ENCODE results near the gene TNFSF13.

- RRBS, result 88% methylated on average over 4 of the region's 24 CpGs
Observed at GRCh38 chr17:7558592-7559756, at the start of gene TNFSF13. TNFSF13 (plus strand) TSS chr17:7558750.

- RRBS, result 65% methylated on average over 9 of the region's 17 CpGs
Observed at GRCh38 chr17:7560196-7560765, 1.4 kb upstream of the SENP3 start.

DNA sequence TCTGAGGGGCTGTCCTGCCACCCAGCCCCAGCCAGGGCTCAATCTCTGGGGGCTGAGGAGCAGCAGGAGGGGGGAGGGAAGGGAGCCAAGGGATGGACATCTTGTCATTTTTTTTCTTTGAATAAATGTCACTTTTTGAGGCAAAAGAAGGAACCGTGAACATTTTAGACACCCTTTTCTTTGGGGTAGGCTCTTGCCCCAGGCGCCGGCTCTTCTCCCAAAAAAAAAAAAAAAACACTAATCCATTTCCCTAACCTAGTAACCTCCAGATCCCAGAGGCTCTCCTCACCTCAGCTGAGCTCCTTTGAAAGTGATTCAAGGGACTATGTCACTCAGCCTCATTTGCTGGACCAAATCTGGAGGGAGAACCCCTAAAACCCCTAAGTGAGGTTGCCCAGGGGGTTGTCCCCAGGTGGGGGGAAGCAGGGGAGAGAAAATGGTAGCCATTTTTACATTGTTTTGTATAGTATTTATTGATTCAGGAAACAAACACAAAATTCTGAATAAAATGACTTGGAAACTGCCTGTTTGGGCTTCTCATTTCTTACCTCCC, 880 bp upstream of the CD68 start:
- RRBS, result no CpG with 5 or more reads among the region's 3 CpGs

DNA sequence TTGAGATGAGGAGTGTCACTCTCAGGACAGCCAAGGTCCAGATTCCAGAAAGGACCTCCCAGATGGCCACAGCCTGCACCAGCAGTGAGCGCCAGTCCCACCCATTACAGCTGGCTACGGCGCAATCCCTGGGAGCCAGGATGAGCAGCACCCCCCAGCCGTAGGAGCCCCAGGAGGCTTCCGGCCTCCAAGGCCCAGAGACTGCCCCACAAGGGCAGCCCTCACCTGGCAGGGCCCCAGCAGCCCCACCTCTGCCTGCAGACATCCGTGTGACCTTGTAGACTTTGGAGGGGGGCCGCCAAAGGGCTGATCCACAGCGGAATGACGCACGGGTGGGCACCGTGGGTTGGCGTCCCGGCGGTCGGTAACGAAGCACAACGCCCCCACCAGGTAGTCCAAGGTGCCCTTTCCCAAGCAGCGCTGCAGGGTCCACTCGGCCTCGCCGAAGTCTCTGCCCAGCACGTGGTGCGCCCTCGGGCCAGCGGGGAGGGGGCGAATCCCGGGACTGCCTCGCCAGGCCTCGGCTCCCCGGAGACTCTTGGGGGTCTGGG, 926 bp upstream of the MPDU1 start:
- RRBS, result 100% methylated on average over 1 of the region's 30 CpGs

DNA sequence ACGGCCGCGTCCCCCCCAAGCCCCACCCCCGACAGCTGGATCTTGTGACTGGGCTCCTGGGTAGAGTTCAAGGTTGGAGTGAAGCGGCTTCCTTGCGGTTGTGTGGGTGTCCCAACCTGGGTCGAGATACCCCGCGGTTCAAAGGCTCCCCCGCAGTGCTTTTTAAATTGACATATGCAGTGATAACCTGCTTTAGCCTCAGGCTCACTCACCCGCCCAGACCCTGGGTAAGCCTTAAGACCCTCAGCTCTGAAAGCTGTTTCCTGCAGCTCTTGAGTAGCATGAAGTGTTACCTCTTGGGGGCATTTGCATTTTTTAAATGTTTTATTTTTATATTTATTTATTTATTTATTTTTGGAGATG, 285 bp upstream of the SAT2 start:
- RRBS, result no CpG with 5 or more reads among the region's 11 CpGs

DNA sequence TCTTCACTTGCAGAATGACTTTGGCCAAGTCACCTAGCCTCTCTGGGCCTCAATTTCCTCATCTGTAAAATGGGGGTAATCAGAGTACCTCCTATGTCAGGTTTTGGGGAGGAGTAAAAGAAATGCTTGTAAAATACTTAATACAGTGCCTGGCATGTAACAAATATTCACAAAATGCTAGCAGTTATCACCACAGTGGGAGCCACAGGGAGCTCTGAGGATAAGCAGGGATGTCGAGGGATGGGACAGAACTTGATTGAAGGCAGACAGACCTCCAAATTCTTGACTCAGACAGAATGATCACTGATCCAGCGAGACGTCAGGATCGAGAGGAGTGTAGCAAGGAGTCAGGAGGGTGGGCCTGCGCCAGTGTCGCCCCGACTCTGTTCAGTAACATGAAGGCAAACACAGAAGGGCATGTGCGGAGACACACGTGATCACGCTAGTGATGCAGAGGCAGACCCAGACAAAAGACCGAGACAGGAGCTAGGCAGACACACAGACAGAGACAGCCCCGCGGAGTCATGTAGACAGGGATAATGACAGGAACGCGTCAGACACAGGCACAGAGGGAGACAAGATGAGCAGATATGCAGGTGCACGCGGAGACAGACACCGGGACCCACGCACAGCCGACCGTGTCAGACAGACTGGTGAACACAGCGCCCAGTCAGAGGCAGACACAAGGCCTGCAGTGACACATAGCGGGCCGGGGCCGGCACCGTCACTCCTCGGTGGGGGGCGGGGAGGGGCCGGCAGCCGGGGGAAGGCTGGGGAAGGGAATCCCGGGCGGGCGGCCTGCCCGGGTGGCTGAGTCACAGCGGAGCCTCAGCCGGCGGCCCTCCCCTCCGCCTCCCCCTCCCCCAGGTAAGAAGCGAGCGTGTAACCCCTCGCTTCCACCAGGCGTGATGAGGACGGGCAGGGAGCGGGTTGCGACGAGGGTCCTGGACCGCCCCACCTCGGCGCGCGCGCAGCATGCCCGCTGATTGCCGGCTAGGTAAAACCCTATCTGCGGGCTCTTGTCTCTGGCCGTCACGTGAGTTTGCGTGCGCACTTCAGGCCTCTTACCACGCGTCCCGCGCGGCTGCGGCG, 7.4 kb downstream of the KDM6B start:
- RRBS, result 1% methylated on average over 6 of the region's 66 CpGs

DNA sequence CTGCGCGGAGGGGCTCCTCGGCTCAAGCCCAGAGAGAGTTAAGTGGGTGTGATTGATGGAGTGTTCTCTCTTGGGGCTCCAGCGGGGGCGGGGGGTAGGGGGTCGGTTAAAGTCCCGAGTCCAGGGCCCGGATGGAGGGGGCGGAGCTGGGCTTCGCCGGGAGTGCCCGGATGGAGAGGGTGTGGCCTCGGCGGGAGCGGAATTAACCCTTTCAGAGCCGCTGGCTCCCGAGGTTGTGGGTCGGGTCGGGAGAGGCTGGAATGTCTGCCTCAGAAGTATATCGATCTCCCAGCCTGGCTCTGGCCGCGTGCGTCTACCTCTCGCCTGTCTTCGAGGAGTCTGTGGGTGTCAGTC, 8.1 kb downstream of the KDM6B start:
- RRBS, result no CpG with 5 or more reads among the region's 25 CpGs

DNA sequence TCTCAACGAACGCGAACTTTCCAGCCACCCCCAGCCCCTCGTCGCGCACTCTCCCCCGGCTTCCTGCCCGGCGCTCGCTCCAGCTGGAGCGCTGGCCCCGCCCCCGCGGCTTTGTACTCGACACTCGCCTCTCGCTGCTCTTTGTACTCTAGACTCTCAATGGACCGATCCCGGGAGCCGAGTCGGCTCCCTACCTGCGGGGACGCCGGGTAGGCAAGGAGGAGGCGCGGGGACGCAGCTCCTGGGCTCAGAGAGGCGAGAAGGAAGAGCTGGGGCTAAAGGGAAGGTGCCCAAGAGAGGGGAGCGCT, 9.5 kb downstream of the KDM6B start:
- RRBS, result under 1% methylated on average over 12 of the region's 29 CpGs

DNA sequence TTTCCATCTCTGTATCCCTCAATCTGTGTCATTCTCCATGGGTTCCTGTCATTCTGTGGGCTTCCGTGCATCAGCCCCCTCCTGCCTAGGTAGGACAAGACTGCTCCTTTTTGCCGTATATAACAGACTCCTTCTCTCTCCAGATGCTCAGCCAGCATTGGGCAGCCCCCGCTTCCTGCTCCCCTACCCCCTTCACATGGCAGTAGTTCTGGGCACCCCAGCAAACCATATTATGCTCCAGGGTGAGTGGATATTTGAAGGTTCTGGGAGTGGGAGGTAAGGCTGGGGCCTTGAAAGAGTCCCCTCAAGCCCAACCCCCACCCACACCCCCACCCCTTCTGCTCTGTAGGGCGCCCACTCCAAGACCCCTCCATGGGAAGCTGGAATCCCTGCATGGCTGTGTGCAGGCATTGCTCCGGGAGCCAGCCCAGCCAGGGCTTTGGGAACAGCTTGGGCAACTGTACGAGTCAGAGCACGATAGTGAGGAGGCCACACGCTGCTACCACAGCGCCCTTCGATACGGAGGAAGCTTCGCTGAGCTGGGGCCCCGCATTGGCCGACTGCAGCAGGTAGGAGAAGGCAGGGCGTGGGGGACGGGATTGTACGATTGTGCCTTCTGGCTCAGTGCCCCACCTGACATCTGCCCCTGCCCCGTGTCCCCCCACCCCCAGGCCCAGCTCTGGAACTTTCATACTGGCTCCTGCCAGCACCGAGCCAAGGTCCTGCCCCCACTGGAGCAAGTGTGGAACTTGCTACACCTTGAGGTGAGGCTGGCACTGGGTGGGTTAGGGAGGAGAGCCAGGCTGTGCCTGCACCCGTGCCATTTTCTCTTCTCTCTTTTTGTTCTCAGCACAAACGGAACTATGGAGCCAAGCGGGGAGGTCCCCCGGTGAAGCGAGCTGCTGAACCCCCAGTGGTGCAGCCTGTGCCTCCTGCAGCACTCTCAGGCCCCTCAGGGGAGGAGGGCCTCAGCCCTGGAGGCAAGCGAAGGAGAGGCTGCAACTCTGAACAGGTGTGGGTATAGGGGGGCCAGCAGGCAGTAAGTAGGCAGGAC, 8.8 kb upstream of the TMEM88 start:
- RRBS, result no CpG with 5 or more reads among the region's 25 CpGs

DNA sequence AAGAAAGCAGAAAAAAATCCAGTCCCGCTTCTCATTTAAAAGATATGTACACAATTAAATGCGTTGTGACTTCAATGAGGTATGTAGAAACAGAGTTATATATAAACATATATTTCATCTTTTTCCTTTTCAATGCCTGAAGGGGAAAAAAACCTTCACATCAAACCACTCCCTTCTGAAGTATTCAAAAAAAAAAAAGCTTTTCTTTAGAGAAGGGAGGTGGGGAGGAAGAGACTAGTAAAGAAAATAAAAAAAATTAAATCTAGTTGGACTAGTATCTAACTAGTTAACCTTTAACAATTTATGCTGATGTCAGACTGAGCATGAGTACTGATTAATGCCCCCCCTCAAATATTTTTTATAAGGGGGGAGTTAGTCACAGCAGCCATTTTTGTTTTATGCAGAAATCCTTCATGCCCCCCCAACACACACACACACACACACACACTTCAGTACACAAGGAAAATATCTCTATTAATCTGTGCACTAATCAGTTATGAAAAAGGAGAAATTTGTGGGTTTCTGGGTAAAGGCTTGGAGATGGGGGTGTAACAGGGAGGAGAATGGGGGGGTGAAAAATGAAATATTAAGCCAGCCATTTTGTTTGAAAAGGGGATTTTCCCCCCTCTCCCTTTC, 4.8 kb upstream of the CHD3 start:
- RRBS, result no CpG with 5 or more reads among the region's 2 CpGs

- RRBS, result 91% methylated on average over 4 of the region's 18 CpGs
Observed at GRCh38 chr17:7902699-7903694, 13.1 kb downstream of the RNF227 start.

GRCh38 chr17:7911668-7912297, 4.3 kb downstream of the RNF227 start:
- RRBS, result no CpG with 5 or more reads among the region's 6 CpGs

DNA sequence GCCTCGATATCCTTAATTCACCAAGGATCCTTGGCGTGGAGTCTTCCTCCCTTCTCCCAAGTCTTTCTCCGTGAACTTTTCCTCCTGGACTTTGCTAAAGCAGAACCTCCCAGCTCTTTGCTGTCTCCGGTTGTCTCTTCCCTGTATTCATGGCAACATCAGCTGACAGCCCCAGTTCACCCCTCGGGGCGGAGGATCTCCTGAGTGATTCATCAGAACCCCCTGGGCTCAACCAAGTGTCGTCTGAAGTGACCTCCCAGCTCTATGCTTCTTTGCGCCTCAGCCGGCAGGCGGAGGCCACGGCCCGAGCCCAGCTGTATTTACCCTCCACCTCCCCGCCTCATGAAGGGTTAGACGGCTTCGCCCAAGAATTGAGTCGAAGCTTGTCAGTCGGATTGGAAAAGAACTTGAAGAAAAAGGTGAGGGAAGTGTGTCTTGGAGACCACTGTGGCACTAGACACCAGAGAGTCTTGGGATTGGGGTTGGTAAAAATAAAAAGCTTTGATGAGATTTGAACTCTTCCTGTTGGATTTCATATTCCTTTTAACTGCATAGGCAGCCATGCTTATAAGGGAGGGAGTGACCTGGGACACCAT, 1.0 kb downstream of the CNTROB start:
- RRBS, result no CpG with 5 or more reads among the region's 17 CpGs

DNA sequence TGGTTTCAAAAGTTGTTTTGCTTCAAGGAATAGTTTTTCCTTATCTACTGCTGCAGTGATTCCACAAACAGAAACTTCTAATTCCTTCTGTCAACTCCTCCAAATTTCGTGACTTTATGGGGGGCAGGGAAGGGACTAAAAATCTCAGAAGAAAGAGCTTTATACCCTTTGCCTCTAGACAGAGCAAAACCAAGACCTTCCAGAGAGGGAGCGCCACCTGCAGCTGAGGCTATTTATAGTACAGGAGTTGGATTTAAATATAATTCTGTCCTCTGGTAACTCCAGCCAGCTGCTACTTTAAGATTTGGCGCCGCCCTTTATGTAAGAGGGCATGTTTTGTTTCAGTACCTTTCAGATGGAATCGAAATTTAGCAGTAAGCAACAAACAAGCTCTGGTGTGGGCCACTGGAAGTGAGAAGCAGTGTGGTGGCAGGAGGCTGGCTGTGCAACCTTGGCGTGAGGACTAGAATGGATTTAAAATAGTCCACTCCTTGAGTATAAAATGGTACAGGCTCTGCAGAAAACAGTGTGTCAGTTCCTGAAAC, 5.3 kb upstream of the GUCY2D start:
- RRBS, result no CpG with 5 or more reads among the region's 6 CpGs

DNA sequence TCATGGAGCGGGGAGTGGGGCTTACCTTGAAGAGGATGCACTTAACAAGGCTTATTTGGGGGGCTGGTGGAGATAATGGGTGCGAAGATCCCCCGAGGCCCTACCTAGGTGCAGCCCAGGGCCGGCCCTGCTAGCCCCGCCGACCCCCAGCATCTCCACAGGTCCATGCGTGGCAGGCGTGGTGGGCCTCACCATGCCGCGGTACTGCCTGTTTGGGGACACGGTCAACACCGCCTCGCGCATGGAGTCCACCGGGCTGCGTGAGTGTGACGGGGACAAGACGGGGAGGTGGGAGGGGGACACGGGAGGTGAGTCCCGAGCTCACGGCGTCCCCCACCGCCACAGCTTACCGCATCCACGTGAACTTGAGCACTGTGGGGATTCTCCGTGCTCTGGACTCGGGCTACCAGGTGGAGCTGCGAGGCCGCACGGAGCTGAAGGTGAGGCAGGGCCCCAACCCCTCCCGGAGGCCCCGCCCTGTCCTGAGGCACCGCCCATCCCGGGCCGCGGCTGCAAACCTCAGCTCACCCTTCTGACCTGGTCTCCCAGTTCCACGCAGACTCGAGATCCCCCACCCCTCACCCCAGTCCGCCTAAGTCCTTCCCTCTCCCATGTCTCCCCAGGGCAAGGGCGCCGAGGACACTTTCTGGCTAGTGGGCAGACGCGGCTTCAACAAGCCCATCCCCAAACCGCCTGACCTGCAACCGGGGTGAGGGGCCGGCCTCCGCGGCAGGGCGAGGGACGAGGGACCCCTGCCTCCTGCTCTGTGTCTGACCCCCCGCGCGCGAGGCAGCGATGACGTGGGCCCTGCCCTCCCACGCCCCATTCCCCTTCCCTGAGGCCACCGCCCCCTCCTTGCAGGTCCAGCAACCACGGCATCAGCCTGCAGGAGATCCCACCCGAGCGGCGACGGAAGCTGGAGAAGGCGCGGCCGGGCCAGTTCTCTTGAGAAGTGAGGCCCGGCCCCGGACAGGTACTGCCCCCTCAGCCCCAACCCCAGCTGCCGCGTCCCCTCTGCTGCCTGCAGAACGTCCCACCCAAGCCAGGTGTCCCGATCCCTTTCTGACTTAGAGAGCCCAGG, 13.5 kb downstream of the GUCY2D start:
- RRBS, result 97% methylated on average over 5 of the region's 72 CpGs

DNA sequence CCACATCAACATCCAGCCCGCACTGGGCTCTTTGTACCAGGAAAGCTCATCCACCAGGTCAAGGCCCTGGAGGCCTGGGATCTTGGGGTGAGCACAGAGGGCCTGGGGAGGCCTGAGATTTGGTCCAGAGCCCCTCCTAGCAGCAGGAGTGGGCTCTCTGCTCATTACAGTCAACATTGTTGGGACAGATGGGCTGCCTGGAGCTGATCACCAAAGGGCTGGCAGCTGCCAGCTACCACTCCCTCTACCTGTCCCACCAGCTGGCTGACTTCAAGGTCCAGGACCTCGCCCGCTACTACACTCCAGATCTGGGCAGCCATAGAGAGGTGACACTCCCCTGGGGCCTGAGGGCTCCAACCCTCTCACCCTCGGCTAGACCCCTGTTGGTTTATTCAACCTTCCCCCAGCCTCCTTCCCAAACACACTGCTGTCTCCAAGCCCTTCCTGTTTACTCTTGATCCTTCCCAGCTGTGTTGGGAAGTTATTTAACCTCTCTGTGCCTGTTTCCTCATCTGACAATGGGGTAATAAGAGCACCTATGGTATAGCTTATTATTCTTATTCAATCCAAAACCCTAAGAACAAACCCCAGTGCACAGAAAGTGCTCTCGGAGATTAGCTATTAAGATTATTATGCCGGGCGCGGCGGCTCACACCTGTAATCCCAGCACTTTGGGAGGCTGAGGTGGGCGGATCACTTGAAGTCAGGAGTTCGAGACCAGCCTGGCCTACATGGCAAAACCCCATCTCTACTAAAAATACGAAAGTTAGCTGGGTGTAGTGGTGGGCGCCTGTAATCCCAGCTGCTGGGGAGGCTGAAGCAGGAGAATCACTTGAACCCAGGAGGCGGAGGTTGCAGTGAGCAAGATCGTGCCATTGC, 17.9 kb downstream of the ALOX12B start:
- RRBS, result no CpG with 5 or more reads among the region's 15 CpGs

GRCh38 chr17:8121443-8122343, 2.2 kb downstream of the HES7 start:
- RRBS, result 2% methylated on average over 63 of the region's 93 CpGs

DNA sequence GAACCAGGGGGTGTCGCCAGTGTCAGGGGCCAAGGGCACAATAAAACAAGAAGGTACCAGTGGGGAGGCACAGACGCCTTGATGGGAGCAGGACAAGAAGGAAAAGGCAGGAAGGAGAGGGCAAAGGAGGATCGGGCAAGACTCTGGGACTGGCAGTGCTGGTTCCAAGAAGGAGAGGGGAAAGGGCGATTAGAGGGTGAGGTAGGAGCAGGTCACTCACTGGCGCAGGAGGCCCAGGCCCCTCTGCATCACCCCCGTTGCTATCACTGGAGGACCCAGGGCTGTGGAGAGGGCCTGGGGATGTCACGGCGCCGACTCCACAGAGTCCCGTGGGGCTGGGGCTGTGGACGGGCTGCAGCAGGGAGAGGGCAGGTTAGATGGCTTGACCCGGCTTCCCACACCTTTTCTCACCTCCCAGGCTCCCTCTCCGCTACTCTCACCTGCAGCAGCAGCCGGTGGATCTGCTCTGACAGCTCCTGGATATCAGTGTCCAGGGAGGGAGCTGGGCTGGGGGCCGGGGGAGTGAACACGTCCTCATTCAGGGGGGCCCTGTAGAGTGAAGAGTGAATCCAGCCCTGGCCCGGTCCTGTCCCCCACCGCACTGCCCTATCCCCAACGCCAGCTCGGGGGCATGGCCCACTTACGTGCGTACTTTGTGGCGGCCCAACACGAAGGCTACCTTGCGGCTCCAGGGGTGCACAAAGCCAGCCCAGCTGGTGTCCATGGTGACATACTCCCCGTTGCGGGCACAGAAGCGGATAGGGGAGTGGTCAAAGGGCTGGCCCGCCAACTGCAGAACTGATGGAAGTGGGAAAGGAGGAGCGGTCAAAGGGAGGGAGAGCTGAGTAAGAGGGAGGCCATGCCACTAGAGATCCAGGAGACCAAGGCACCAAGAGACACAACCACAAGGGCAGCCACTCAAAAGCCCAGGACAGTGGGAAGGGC, 4.9 kb downstream of the PER1 start:
- RRBS, result 96% methylated on average over 4 of the region's 30 CpGs

DNA sequence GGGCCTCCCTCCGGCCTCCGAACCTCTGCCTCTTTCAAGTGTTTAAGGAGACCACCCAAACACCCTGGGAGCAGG, 3.6 kb upstream of the PER1 start:
- RRBS, result 39% methylated on average over 1 of the region's 2 CpGs

GRCh38 chr17:8223736-8224141, 13.4 kb upstream of the AURKB start:
- RRBS, result 48% methylated on average over 3 of the region's 11 CpGs

Data from HTR-8/SVneo (cell line).